Hematopoietic multipotent progenitor cell (in vitro differentiated cells): ENCODE measurements around a stretch of chr18.

GRCh38 chr18:48950759-48950951 is 110 bp downstream of the SMAD7 start:
- CAGE, long polyA plus RNA, result no peak

DNA sequence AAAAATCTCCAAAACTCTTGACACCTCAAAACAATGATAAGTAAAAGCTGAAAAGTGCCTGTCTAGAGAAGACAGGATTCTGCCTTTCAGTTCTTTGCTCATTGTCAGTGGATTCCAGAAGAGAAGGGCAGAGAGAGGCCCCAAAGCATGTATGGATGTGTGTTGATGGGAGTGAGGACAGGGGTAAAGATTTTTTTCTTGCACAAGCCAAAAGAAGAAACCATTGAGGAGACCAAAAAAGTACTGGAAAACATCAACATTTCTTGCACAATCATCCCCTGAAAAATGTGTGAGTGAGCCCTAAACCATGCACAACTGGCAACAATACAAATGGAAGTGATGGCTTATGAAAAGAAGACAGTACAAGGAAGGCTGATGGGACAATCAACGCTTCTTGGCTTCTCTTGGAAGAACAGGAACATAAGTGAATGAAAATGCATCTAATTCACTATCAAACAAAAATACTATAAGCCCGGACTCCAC is 5.6 kb upstream of the SMAD7 start:
- CAGE, long polyA plus RNA, result no peak

DNA sequence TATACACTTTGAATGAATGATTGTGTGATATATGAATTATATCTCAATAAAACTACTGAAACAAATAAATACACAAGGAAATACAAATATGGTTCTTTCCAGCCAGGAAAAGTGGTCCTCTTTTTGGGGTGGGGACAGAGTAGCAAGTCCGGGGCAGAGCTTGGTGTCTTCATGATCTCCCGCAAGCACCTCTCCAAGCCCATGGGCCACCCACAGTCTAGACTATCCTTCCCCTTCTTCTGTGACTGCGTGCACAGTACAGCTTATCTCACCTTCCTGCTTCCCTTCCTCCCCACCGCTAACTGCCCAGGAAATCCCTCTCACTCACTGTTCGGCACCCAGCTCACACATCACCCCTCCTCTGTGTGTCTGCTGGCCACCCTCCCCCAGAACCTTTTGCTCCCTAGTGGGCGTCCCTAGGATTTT is 31.4 kb upstream of the SMAD7 start:
- CAGE, long polyA plus RNA, result no peak

- CAGE, long polyA plus RNA, result no peak
Measured at GRCh38 chr18:48990523-48991494, 40.0 kb upstream of the SMAD7 start.

- CAGE, long polyA plus RNA, result no peak
Measured at GRCh38 chr18:48991538-48992586, 41.1 kb upstream of the SMAD7 start.

- CAGE, long polyA plus RNA, result no peak
Measured at GRCh38 chr18:49055840-49056268, 105.1 kb upstream of the SMAD7 start.

DNA sequence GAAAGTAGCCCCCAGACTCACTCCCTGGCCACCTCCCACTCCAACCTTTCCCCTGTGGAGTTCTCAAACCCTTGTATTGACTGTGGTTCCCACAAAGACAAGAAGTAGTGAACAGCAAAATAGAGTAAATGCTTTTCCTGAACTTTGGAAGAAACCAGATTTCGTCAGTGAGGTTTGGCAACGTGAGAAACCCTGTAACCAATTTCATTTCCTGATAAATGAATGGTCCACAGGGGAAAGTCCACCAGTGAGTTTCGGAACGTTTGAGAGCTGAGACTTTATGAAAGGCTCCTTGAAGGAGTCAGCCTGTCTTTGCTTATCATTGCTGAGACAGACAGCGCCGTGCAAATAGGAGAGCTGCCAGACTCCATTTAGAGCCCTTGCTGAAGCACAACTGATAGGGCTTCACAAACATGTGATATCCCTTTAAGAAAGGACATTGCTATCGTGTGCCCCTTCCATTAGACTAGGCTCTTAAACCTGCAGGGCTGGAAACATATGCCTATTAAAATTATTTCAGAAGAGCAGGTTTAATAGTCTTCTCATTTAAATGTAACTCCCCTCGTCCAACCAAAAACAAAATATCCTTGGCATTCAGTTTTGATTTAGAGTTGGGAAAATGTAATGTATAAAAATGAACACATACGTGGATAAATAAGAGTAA is 121.8 kb upstream of the SMAD7 start:
- CAGE, long polyA plus RNA, result no peak

DNA sequence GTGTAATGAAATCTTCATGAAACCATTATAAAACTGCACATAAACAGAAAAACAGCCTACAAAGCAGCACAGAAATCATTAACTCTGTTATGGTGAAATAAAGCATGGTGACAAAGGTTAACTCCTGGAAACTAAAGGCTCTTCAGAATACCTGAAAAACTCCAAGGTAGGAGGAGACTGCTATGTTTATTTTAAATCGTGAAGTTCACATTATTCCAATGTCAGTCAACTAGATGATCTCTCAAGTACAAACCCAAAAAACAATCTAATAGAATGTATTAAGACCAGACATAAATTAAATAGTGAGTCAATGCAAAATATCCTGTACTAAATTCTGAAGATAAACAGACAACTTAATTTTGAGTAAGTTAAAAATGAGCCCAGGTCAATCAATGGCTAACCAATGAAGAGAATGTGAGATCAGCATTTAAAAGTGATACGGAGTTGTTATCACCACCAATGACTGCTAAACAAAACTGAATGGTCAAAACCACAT is 205.6 kb downstream of the DYM start:
- CAGE, long polyA plus RNA, result no peak

- CAGE, long polyA plus RNA, result no peak
Measured at GRCh38 chr18:49645660-49646370, 84.0 kb downstream of the LIPG start.

- CAGE, long polyA plus RNA, result no peak
Measured at GRCh38 chr18:49729642-49730058, 83.7 kb downstream of the ACAA2 start.

DNA sequence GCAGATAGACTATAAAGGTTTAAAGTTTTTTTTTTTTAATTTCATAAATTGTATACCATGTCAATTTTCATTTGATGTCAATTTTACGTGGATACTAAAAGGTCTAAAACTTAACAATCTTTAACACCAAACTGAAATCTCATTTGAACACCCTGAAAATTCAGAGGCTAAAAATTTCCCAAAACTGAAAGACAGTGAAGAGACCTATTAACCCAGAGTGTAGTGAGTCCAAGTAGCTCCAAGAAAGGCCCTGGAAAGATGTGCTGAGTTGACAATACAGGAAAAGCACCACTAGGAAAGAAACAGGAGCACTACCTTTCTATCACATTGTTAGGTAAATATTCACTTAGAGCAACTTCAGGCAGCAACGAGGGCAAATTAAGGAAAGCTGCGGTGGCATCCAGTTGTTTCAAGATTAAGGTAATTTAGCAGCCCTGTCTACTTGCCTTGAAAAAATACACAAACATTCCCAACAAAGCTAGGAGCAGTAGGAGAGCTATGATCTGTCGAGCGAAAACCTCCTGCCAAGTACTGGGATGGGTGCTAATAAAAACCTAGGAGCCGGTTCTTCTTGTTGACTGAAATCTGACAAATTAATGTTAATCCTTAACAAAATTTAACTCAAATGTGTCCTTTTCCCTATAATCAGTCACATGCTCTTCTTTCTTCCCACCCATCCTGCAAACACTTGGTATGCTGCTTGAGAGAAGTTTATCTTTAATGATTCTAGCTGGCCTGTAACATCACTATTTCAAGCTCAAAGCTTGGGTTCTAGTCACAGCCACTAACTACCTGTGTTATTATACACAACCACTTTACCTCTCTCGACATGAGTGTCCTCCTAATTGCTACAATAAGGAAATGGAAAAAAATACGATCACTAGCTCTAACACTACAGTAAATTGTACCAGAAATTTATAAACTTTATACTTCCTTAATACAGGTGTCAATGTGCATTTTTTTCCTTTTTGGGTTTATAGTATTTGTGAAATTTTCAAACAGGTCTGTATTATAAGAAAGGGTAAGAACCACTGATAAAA is 2.1 kb downstream of the ACAA2 start:
- CAGE, long polyA plus RNA, result no peak

DNA sequence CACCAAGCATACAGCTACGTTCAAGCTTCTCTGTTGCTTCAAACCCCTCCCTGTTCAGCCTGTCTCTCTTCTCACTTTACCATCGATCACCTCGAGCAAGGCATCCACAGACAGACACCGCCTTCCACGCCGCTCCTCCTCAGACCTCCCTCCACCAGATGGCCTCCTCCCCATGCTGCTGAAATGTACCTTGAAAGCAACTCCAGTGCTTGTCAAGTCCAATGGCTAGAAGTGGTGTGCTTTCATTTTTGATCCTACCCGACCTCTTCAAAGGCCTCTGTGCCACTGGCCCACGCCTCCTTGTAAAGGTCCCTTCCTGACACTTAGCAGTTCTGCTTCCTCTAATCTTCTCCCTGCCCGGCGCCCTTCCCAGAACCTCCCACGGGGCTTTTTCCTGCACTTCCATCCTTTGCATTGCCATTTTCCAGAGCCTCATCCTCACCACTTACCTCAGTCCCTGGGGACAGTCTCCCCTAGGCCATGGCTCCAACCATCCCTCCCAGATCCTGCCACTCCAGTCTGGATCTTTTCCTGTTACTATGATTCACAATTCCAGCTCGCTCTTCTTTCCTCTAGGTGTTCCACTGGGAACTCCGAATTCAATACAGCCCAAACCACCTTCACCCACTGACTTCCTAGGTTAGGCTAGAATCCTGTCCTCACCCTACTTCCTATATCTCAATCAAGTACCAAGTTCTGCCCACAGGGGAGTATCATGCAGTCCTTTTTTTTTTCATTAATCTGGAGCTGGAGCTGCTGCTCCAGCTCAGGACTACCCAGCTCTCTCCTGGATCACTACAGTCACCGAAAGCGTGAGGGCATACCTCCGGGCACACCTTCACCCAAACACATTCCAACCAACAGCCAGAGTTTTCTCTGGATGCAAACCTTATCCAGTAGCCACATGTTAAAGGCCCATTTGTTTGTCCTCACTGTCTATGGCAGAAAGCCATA is 131.7 kb upstream of the ACAA2 start:
- CAGE, long polyA plus RNA, result no peak

GRCh38 chr18:50286344-50287021 is 1.0 kb downstream of the CXXC1 start:
- CAGE, long polyA plus RNA, result no peak

DNA sequence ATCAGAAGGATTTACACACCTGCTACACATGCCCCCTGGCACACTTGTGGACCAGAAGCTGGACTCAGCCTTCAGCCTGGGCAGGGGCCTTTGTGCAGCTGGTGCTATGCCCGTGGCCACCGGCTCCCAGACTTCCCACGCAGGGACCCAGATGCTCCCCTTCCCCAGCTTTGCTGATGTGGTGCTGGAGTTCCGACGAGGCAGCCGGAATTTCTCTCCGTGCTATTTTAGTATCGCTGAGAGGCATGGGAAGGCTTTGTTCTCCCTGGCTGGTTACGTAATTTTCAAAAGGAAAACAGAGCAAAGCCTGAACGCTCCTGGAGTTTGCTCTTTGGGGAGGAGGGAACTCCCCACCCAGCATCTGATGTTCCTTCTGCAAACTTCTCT is 94.7 kb downstream of the MAPK4 start:
- CAGE, long polyA plus RNA, result no peak

GRCh38 chr18:50839873-50840635 is 20.2 kb upstream of the MRO start:
- CAGE, long polyA plus RNA, result no peak

DNA sequence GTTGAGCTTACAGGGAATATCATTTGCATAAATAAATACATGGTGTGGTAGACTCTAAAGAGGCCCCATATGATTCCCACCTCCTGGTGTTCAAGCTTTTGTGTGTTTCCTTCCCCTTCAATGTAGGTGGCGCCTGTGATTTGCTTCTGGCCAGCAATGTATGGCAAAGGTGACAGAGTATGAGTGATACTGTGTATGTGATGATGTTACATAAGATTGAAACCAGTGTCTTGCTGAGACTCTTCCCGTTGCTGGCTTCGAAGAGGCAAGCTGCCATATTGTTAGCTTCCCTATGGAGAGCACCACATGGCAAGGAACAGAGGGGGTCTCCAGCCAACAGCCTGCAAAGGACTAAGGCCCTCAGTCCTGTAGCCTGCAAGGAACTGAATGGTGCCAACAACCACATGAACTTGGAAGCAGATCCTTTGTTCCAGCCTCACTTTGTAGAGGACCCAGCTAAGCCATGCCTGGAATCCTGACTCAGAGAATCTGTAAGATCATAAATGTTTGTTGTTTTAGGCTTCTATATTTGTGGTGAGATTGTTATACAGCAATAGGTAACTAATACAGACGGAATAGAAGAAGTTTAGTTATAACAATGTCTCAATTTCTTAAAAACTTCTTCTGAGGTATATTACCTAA is 1.7 kb upstream of the SMAD4 start:
- CAGE, long polyA plus RNA, result no peak

DNA sequence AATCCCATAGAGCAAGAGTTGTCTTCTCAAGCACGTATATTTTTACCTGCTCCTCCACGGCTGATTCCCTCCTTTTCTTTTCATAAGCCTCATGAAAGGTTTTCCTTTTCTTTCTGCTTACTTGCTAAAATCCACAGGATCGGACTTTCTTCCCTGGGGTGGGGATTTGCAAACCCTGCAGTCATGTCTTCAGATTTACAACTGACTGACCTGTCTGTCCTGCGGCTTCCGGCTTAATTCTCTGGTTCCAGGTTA is 66.3 kb upstream of the DCC start:
- CAGE, long polyA plus RNA, result no peak

GRCh38 chr18:54165790-54166352 is 58.6 kb downstream of the MBD2 start:
- CAGE, long polyA plus RNA, result no peak

DNA sequence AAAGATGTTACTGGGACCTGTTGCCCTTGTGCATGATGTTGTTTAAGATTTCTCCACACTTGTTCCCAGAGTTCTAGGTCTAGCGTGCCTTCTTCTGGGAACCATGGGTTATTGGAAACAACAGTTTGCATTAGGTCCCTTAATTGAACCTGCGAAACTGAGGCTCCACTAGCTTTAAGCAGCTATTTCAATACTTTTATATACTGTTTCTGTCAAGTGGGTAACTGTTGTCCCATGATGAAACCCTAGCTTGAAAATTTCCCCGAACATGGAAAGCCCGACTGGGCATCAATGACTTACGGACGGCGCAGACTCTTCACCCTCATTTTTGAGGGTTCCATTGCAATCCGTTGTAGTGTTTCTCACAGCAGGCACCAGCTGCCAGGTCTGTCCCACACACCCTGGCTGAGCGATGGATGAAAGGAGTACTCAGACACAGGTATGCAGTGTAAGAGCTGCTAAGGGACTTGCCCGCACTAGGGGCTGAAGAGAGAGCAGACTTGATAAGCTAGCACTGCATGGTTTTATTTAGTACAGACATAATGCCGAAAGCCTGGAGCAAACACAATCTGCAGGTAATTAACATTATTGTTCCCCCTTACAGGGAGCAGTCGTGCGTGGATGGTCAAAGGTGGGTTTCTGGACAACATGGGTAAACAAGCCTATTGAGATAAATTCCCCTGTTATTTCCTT is 15.7 kb downstream of the DYNAP start:
- CAGE, long polyA plus RNA, result no peak

- CAGE, long polyA plus RNA, result no peak
Measured at GRCh38 chr18:54607303-54608119, 16.5 kb downstream of the DYNAP start.